Metanephros (tissue), 2 donors: Measurements from ENCODE around the gene RAD51B.

GRCh38 chr14:64688685-64689364 is 15.4 kb upstream of the PLEKHG3 start:
- RAMPAGE, long total RNA, result no peak

GRCh38 chr14:64722869-64723400 is 18.7 kb downstream of the PLEKHG3 start:
- RAMPAGE, long total RNA, result no peak

DNA sequence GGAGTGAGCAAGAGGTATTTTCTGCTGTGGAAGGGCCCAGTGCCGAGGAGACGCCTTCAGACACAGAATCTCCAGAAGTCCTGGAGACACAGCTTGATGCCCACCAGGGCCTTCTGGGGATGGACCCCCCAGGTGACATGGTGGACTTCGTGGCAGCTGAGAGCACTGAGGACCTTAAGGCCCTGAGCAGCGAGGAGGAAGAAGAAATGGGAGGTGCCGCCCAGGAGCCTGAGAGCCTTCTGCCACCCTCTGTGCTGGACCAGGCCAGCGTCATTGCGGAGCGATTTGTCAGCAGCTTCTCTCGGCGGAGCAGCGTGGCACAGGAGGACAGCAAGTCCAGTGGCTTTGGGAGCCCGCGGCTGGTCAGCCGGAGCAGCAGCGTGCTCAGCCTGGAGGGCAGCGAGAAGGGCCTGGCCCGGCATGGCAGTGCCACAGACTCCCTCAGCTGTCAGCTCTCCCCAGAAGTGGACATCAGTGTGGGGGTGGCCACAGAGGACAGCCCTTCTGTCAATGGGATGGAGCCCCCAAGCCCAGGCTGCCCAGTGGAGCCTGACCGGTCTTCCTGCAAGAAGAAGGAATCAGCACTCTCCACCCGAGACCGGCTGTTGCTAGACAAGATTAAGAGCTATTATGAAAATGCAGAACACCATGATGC is 37.0 kb downstream of the PLEKHG3 start:
- RAMPAGE, long total RNA, result no peak

DNA sequence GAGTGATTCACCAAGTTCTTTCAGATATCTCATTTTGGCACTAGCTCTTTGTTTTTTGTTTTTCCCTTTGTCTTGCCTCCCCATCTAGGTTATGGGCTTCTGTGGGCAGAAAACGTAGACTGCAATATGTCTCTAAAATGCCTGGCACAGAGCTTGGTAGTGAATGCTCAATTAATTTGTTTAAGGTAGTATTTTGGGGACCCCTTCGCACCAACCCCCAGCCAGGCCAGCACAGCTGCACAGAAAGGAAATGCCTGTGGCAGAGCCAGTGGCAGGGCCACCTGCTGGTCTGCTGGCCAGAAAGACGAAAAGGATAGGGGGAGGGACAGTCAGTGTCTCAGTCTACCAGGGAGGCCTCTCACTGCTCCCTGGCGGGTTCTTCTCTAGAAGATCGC is 3.6 kb downstream of the RAB15 start:
- RAMPAGE, long total RNA, result no peak

DNA sequence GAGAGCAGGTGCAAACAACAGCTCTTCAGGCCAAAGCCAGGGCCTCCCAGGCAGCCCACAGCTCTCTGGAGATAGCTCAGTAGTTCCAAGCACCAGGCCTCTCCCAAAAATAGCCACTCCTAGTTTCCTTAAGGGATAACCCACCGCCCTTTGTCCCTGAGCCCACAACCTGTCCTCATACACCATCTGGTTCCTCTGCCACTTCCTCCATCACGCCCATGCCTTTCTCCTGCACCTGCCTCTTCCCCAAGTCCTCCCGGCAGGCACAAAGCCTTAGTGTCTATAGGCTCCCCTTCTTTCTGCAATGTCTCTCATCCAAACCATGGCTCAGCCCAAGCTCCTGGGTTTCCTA is 2.1 kb downstream of the RAB15 start:
- RAMPAGE, long total RNA, result no peak

DNA sequence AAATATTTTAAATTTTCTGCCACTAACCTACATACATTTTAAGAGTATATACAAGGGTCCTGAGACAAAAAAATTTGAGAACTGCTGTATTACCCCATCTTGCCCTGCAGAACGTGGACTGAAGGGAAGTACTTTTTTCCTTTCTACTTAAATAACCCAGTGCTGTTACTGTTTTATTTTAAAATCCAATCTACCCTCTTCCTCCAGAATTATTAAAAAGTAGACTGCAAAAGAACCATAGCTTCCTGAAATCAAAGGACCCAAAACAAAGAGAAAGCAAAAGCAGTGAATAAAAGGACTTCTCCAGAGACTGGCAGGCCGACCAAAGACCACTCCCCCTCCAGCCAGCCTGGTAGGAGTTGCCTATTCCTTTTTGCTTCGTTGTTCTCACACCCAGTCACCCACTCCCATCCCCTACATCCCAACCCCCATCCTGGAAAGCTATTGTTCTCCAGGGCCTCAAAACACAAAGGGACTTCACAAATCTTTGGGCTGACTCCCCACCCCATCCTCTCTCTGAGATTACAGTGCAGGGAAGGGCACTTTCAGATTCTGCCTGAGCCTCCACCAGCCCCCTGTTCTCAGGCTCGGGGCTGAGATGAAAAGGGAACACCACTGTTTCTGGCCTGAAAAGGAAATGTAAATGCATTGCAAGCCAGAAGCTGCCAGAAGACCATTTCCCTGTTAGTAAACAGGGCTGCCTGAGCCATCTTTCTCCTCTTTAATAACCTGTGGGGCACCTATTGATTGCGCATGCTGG is 130.6 kb upstream of the FUT8 start:
- RAMPAGE, long total RNA, result no peak

GRCh38 chr14:65429687-65430282 is 17.3 kb downstream of the FUT8 start:
- RAMPAGE, long total RNA, result no peak

DNA sequence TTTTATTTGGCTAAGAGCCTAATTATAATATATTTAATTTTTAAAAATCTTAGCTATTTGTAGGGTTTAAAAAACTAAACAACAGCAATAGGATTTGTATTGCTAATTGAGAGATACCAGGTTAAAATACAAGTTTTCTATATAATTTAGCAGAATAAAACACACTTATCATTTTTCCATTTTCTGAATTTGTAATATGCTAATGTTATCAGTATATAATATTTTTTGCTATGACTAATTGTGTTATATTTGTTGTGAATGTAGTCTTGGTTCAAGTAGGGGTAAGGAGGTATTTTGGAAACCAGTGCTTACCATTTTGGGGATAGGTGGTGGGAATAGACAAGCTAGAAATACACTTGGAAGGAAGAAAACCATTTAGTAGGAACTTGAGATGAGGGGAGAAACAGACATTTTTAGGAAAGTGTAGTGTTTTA is 83.0 kb downstream of the FUT8 start:
- RAMPAGE, long total RNA, result no peak

DNA sequence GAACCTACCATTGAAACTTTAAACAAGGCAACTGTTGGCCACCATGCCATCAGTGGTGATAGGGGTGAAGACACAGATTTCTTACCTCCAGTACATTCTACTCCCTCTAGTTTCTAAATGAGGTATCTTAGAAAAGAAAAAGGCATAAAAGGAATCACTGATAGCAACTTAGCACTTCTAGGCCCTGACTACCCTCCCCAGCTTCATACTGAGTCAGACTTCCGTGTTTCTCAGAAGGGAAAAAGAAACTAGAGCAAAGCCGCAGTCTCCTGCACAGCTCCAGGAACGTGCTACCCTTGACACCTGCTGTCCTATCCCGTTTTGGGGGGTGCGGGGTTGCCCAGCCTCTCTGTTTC is 437.8 kb downstream of the FUT8 start:
- RAMPAGE, long total RNA, result no peak

- RAMPAGE, long total RNA, result no peak
Measured at GRCh38 chr14:66495134-66495516, 9.0 kb downstream of the CCDC196 start.

DNA sequence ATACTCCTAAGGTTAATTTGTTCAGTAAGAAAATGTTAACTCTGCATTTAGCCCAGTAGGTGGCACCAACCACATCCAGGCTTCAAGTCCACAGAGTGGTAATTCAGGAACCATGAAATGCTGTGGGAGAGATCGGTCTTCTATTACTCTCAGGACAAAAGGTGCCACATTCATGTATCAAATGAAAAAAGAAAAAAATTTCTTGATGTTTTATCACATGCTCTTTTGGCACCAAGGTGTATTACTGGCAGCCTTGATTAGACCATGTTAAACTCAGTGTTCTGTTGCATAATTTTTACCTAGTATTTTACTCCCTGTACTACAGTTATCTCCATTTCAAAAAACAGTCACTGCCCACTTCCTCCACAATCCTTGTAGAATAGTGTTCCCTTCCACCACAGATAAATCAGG is 9.4 kb downstream of the CCDC196 start:
- RAMPAGE, long total RNA, result no peak

DNA sequence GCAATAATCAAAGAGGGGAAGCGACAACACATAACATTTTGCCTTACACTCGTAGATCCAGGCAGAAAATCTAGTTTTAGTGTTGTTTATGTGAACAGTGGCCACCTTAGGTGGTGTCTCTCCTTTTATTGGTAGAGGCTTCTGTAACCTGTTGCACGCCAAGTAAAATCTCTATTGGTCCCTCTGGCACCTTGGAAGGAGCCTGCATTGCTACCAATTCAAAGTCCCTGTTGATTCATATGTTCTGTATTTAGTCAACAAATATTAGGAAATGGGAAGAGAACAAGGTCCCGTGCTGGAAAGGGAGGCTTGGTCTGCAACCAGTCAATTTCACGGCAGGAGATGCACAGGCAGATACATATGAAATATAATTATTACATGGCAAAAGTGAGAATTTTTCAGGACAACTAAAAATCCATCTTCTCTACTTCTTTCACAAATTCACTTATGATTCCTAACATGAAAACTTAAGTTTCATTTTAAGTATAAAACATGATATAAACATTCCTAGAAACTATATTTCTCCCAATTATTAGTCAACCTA is 6.3 kb upstream of the GPHN start:
- RAMPAGE, long total RNA, result no peak

GRCh38 chr14:66662707-66663363 is 154.9 kb downstream of the GPHN start:
- RAMPAGE, long total RNA, result no peak

DNA sequence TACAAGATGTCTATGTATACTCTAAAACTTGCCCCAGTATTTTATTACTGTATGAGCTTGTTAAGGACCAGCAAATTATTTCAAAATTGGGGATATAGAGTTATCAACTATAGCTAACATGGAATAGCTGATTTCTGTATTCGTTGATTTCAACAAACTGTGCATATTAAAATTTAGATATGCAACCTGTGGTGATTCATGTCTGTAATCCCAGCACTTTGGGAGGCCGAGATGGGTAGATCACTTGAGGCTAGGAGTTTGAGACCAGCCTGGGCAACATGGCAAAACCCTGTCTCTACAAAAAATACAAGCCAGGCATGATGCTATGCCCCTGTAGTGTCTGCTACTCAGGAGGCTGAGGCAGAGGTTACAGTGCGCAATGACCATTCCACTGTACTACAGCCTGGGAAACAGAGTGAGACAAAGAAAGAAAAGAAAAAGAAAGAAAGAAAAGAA is 73.4 kb upstream of the GARIN2 start:
- RAMPAGE, long total RNA, result no peak

- RAMPAGE, long total RNA, result no peak
Measured at GRCh38 chr14:67241627-67242208, 483 bp downstream of the PALS1 start.

- RAMPAGE, long total RNA, result no peak
Measured at GRCh38 chr14:67680949-67681364, 6.5 kb upstream of the VTI1B start.

DNA sequence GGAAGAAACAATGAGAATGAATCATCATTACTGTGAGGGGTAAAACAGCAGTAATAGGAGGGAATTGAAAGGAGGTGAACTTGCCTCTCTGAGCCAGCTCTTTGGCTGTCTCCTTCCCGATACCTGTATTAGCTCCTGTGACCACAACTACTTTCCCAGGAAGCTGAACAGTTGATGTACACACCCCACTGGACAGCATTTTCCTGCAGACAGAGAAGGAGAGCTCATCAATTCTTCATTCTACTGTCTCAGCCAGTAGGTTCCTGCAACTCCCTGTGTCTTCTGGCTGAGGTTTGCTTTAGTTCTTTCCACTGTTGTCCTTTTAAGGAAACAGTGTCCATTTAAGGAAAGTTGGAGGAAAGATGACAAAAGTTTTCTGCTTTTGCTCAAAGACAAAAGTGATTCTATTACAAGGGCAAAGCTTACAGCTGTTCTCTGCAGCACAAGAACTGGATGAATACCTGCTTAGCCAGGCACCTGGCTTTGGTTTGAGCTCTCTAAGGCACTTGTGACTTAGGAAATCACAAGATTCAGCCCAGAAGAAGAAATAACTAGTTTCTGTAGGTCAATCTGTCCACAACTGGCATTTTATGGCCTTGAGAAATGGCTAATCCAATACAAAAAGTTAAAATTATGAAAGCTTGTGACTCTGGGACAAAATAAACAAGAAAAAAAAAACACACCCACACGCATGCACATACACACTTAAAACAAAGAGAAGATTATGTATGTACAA is 2.5 kb downstream of the RDH11 start:
- RAMPAGE, long total RNA, result no peak

GRCh38 chr14:67694649-67695249 is 815 bp downstream of the RDH11 start:
- RAMPAGE, long total RNA, result no peak

DNA sequence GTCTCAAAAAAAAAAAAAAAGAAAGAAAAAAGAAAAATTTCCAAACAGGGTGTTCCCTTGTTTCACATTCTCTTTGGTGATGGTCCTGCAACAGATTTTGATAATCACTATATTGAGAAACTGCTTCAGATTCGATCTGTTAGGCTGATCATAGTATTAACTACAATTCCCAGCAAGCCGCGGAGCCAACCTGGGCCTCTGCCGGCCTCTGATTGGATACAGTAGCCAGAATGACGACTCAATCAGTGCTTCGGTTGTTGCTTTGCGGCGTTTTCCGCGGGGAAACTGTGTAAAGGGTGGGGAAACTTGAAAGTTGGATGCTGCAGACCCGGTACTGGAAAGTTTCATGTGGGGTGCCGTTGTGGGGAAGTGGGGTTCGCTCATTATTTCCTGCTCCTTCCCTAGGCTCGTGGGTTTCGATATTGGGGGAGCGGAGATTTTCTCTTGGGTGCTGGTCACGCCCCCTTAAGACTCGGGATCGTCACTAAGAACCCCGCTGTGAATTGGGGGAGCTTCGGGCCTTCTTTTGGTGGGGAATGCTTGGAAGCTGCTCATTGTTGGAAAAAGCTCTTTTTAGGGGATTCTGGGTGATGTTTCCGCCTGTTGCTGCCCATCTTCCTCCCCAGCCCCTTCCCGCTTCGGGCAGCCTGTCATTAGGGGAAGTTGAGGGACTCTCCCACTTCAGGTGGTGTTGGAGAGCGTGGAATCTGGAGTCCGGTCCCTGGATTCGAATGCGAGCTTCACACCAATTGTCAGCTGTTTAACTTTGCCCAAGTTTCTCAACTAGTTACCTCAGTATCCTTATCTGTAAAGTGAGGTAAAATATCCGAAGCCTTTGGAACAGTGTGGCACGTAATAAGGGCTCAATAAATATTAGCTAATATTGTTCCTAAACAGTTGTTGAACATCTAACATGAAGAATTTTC is at the start of gene RAD51B:
RAD51B (plus strand) TSS at position 257 of the 926 bp plus-strand sequence.
- RAMPAGE, long total RNA, result no peak

- RAMPAGE, long total RNA, result no peak
Measured at GRCh38 chr14:67917131-67917652, 97.6 kb downstream of the RAD51B start.